A375 (cell line): Measurements from ENCODE around the gene TP53AIP1.

GRCh38 chr11:128424647-128425619, 162.4 kb downstream of the ETS1 start:
- RAMPAGE, long total RNA: no peak

DNA sequence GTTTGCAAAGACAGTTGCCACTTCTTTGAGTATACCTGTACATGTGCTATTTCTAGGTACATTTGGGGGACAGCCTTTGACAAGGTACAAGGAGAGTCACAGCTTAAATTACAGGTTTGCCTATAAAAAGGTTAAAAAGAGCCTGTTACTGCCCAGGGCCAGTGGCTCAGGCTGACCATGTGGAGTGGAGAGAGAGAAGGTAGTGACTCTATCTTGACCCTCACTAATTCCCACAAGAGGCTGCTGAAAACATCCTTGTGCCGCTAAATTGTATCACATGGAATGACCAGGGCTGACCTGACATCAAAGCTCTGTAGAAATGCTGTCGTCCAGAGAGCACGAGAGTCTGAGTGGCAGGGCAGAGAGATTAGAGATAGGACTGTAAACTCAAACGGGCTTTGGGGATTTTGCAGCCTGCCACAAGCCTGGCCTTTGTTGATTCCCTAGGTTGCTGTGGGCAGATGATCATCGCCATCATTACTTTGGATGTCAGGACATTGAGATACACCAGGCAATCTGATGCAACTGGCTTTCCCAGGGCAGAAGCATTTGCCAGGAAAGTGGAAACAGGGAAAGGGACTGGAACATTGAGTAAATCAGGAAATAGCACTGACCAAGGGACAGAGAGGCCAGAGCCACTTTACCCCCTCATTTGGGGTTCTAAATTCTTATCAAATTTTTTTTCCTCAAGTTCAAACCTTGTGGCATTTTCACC, 131.7 kb downstream of the ETS1 start:
- RAMPAGE, long total RNA: no peak

DNA sequence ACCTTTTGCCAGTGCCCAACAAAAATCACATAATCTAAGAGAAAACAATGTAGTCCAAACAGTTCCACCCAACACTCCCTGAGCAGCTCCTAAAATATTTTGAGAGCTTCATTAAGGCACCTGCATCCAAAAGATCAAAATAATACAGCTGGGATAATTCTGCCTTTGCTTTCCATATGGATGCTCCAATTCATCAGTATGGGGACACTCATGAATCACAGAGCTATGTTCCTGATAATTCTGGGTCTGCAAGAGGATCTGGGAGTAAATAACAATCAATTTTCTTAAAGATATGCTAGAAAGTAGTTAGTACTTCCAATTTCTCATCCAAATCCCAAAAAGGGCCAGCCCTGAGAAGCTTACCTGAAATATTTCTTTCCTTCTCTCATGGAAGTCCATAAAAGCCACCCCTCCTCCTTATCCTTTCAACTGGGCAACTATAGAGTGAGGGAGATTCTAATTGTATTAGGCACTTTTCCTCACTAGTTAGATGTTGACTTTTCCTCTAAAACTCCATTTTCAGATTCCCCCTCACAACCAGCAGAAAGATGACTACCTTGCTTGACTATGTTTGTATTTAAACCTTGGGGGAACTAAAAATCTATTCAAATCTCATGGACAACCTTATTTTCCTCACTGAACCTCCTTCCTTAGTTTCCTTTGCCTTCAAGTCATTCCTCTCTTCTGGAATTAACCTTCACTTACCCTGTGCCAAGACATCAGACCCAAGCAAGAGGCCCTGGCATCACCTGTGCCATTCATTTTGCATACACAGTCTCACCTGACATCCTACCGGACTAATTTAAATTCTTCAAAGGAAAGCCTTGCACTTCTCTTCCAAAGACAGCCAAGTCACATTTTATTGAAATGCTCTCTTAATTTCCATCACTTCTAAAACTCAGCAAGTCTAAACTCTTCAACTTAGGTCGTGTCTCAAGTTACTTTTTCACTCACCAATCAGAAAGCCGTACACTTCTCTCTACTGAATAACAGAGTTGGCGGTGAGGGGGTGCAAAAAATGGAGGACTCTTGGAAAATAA, 126.9 kb downstream of the ETS1 start:
- RAMPAGE, long total RNA: no peak

GRCh38 chr11:128473634-128474376, 113.6 kb downstream of the ETS1 start:
- RAMPAGE, long total RNA: no peak

GRCh38 chr11:128500178-128500560, 87.2 kb downstream of the ETS1 start:
- RAMPAGE, long total RNA: no peak

DNA sequence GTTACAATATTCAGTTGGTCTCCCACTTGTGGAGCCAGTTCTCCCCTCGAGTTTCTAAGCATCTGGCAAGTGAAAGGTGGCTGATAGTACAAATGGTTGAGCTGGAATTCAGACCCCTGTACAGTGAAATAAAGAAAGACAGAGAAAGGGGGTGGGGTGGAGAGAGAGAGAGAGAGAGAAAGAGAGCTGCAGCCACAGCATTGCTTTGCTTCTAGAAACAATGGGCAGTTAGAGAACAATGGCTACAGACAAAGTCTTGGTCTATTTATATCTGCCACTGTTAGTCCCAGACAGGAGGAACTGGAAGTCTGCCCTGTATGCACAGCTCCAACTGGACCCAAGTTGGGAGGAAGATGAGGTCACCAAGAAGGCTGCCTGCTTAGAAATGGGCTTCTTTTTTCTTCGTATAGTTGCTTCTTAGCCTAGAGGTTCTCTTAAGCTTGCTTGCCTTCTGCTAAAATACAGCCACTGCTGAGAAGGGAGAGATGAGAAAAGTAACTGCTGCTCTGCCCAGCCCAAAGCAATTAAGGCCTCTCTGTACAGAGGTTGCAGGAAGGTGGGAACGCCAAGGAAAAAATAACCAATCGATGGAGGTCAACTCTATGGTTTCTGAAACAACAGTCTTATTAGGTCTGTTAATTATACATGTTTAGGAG, 85.4 kb downstream of the ETS1 start:
- RAMPAGE, long total RNA: no peak

DNA sequence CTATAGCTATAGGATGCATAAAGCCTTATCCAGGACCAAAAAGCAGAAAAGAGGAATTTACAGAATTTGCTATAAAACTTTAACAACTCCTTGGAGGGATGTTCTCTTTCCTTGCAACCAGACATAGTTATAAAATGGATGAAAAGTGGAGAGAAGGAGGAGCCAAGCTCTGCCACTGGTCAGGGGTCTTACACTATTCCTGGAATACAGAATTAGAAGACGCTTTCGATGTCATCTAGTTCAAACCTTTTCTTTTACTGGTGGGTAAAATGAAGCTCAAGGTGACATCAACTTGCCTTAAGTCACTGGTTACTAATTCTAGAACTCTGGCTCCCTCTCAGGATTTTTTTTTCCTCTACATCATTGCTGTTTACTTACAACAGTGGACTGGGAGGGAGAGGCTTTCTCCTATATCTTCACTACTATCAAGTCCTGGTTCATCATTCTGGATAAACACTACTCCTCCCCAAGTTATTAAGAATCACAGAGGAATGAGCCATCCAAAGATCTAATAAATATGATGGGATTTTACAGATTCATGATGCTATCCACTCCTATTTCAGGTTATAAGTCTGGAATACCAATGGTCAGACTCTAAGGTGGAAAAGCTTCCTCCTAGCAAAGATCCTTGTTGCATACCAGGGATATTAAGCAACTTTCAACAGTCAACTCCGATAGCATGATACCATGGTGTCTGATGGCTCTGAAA, 82.9 kb downstream of the ETS1 start:
- RAMPAGE, long total RNA: no peak

- RAMPAGE, long total RNA: no peak
Measured at GRCh38 chr11:128505316-128506174, 81.8 kb downstream of the ETS1 start.

GRCh38 chr11:128509870-128510564, 77.3 kb downstream of the ETS1 start:
- RAMPAGE, long total RNA: no peak

DNA sequence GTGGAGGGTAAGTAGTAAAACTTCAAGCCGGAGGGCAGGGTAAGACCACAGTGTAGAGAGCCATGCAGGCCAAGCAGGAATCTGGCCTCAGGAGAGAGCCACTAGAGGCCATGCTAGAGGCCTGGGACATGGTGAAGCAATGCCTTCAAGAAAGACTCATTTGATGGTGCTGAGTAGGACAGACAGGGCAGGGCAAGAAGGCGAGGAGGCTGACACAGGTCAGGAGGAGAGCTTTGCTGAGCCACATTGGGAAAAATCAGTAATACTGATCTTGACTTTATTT, 26.3 kb downstream of the ETS1 start:
- RAMPAGE, long total RNA: no peak

DNA sequence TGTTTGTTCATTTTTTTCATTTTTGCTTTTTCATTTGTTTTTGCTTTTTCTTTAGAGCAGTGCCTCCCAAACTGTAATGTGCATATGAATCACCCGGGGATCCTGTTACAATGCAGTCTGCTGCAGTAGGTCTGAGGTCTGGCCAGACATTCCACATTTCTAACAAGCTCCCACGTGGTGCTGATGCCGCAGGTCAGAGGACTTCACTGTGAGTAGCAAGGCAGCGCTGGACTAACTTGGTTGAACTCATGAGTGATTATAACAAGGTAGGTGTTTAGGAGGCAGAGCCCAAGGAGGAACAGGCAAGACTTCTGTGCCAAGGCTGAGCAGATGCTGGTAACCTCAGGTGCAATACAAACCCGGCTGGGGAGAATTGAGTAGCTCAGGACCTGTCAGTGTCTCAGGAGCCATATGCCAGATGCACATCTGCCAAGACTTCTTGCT, 4.4 kb downstream of the ETS1 start:
- RAMPAGE, long total RNA: no peak

GRCh38 chr11:128677905-128678485, 15.9 kb upstream of the FLI1 start:
- RAMPAGE, long total RNA: no peak

DNA sequence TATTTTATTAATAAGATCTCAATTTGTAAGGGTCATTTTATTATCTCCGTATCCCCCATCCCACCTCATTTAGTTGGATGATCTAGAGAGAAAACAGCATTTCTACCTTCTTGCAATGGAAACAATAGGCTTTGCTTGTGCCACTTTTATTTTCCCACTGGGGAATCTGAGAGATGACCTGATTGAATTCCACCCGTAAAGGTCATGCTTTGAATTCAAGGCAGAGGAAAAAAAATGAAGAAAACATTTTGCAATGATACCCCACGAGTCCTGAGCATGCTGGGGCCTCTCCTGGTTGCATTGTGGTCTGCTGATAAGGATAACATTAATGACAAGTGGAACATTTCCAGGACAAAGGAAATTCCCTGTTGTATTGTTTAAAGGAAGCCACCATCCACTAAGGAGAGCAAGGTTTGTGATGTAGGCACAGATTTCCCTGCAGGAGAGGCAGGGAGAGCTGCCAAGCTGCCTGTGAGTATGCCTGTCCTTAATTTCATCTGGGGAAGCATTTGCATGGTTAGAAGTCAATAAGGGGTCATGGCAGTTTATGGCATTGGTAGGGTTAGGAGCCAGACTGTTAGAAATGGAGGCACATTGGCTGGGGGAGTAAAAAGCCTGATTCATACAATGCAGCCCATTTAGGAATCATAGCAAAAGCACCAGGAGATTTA, 21.8 kb downstream of the FLI1 start:
- RAMPAGE, long total RNA: no peak

GRCh38 chr11:128717358-128717984, 23.6 kb downstream of the FLI1 start:
- RAMPAGE, long total RNA: no peak

- RAMPAGE, long total RNA: no peak
Measured at GRCh38 chr11:128909454-128910045, 18.4 kb downstream of the KCNJ5 start.

- RAMPAGE, long total RNA: no peak
Measured at GRCh38 chr11:128937403-128937673, 5.3 kb downstream of the TP53AIP1 start.

GRCh38 chr11:128942448-128943413, at the start of gene TP53AIP1:
TSS of gene TP53AIP1 (minus strand) at chr11:128942871.
- RAMPAGE, long total RNA: no peak

GRCh38 chr11:129248733-129249303, 56.7 kb upstream of the ARHGAP32 start:
- RAMPAGE, long total RNA: no peak

GRCh38 chr11:129302459-129303223, 73.0 kb upstream of the BARX2 start:
- RAMPAGE, long total RNA: no peak

DNA sequence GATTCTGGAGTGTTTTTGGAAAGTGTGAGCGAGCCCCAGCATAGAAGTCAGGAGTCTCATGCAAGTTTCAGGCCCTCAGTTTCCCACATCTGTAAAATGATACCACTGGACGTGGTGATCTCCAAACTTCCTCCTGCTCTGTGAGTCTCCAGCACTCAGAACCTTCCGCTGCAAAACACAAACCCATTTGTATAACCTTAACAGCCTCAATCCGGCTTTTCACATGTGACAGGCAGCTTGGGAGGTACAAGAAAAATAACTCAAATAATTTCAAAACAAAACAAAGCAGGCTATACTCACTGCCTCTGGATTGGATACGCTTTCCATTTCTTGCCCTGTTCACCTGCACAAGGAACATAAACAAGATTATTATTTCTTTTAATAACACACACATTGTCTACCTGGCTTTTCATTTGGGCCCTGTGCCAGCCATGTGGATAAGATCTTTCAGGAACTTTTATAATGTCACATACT, 217.2 kb downstream of the BARX2 start:
- RAMPAGE, long total RNA: no peak